ENCODE data around the genes CEACAM4 and GSK3A.

DNA sequence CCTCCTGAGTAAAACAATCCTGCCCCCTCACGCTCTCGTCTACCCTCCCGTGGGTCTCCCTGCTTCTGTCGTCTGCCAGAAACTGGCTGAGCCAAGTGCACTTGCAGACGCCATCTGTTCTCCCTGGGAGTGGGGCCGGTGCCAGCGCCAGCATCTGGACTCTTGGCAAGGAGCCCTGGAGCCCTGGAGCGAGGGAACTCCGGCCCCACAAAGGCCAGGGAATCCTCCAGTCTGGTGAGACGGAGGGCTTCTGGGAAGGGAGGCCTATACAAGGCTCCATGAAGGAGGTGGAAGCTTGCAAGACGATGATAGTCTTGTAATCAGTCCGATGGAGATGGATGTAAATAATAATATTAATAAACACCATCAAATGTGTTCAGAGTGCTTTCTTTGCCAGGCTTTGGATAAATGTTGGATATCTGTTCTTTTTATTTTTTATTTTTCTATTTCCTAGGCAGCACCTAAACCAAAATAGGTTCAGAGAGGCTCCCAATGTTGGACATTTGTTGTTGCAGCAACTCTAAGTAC is 2.2 kb upstream of the TMEM91 start:
- PRO-cap: no peak
- RAMPAGE, long total RNA, 4 experiments: no peak in any of the 4 experiments

DNA sequence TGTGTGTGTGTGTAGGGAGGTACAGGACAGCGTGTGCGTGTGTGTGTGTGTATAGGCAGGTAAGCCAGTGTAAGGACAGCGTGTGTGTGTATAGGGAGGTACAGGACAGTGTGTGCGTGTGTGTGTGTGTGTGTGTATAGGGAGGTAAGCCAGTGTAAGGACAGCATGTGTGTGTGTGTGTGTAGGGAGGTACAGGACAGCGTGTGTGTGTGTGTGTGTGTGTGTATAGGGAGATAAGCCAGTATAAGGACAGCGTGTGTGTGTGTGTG is 5.2 kb upstream of the B3GNT8 start:
- PRO-cap: no peak
- RAMPAGE, long total RNA, 4 experiments: no peak in any of the 4 experiments

GRCh38 chr19:41626813-41627336 is at the start of gene CEACAM4:
TSS of gene CEACAM4 (minus strand) at chr19:41627074.
- PRO-cap: unidirectional peak, minus-strand start at chr19:41627074
- RAMPAGE, long total RNA, 4 experiments: no peak in any of the 4 experiments

GRCh38 chr19:41774131-41775060 is 19.1 kb downstream of the CEACAM6 start:
- PRO-cap: no peak
- RAMPAGE, long total RNA, 4 experiments: no peak in any of the 4 experiments

DNA sequence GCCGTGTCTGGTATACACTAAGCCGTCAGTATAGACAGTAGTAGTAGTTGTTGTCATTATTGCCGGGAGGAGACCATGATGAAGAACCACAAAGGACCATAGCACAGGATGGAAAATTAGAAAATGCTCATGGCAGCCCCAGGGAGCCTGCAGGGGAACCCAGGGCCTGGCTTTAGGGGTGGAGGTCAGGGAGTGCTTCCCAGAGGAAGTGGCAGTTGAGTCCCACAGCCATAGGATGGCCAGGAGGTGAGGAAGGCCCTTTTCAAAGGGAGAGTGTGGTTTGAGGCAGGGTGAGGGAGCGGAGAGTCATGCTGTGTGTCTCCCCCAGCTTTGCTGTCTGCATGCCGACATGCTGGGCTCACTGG is 8.7 kb downstream of the ARHGEF1 start:
- PRO-cap: no peak
- RAMPAGE, long total RNA, 4 experiments: no peak in any of the 4 experiments

DNA sequence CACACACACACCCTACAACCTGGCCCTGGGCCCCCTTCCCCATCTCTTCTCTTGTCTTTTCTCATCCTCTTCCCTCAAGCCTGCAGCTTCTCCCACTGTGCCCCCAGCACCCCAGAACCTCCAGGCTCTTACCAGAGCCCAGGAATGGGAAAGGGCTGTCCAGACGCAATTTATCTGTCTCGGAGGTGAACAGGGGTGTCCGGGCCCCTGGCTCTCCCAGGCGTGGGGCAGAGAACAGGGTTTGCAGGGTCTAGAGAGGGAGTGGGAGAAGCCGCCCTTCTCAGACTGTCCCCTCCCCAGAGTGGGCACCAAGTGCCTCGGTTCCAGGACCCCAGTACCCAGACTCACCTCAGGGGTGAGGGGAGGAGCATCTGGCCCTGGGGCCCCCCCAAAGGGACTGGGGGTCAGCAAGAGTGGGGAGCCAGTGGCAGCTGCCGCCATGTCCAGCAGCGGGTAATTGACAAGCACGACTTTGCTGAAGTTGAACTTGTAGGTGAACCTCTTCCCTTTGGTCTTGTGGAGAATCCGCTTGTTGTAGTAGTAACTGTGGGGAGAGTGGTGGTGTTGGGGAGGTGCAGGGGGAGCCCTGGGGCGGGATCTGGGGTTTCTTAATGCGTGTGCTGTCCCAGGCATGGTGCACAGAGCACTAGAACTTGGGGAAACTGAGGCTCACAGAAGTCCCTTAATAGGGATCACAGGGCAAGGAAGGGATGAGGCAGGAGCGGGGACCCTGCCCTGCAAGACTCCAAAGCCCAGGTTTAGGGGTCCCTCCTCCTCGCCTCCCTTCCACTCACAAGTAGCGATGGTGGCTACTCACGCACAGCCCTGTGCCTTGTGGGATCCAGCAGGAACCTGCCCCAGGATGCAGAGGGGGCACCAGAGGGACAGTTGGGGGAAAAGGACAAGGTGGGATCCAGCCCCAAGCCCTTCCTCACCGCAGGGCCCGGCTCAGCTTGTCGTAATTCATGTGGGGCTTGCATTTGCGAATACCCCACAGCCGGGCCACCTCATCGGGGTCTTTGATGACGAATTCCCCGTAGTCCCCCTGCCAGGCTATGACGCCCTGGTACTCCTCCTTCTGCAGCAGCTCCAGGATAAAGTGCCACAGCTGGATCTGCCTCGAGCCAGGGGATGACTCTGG is 19.0 kb downstream of the ERFL start:
- PRO-cap: no peak
- RAMPAGE, long total RNA, 4 experiments: no peak in any of the 4 experiments

DNA sequence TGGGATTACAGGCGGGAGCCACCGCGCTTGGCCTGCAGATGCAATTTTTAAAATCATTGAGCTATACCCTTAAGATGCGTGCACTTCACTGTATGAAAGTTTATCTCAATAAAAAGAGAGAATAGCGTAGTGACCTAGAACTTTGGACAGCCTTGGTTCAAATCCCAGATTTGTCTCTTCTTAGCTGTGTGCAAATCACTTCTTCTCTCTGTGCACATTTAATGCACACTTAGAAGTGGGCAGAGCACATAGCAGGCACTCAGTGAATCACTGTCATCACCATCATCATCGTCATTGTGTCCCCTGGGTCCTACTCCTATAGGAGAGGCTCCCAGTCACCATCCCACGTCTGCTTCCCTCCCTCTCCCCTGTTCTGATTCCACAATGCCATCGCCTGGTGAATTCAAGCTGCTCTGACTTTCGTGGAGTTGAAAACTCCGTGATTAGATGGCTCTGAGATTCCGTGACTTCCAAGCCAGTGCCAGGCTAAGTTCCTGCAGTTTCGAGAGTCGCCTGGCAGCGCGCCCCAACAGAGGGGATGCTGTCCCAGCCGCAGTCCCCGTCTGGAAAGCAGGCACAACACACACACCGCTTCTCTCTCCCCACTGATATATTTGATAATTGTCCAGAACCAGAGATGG is 7.0 kb upstream of the RABAC1 start:
- PRO-cap: no peak
- RAMPAGE, long total RNA, 4 experiments: no peak in any of the 4 experiments

DNA sequence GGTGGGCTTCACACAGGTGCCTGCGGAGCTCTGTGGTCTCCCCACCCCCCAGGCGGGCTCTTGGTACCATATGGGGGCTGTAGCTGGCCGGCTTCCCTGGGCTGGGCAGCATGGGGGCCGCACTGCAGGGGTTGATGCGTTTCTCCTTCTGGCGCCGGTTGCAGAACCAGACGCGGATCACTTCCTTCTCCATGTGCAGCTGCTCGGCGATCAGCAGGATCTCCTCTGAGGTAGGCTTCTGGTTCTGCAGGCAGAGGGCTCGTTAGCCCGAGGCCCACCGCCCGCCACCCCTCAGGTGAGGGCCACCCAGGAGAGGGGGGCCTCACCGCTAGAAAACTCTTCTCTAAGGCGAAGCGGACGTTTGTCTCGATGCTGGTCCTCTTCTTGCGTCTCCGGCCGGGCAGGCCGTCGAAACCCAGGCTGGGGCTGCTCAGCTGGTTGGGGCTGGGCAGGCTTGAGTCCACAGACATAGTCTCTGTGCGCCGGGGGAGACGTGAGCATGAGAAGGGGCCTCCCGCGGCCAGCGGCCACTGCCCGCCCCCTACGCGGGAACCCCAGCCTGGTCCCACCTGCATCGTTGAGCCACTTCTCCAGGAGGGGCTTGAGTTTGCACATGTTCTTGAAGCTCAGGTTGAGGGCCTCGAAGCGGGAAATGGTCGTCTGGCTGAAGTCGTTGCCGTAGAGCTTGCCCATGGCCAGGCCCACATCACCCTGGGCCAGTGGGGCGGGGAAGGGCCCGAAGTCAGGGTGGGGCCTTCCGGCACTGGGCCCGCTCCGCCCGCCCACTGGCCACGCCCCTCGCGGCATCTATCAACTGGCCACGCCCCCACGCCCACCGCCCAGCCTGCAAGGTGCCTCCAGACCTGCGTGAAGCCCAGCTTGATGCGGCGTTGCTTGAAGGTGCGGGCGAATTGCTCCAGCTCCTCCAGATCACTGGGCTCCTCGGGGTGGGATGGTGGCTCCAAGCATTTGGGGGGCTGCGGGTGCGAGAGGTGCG is 19.6 kb downstream of the ZNF574 start:
- PRO-cap: no peak
- RAMPAGE, long total RNA, 4 experiments: no peak in any of the 4 experiments

- PRO-cap: no peak
- RAMPAGE, long total RNA, 4 experiments: no peak in any of the 4 experiments
These were observed 17.8 kb downstream of the POU2F2 start for GRCh38 chr19:42114410-42114953.

DNA sequence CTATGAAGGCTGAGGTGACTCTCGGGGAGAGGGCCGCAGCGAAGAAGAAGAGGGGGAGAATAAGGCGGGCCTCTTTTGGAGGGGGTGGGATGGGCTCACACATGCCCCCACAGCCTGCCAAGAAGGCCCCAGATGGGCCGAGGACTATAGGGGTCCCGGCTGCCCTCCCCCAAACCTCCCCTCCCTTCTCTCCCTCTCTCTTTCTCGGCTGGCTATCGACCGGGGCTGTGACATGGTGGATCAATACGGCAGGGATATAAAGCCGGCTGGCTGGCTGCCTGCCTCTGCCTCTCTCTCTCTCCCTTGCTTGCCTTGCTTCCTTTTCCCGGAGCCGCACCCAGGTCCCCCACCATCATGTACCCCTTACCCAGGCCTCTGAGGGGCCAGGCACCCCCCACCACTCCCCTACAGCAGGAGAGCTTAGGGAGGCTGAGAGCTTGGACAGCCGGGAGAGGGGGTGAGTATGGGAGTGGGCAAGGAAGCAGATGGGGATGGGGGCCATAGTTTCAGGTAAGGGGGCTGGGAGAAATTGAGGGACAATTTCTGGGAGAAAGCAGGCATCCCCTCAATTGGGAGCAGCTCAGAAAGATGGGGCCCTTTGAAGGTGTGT is 20.1 kb upstream of the POU2F2 start:
- PRO-cap: no peak
- RAMPAGE, long total RNA, 4 experiments: no peak in any of the 4 experiments

DNA sequence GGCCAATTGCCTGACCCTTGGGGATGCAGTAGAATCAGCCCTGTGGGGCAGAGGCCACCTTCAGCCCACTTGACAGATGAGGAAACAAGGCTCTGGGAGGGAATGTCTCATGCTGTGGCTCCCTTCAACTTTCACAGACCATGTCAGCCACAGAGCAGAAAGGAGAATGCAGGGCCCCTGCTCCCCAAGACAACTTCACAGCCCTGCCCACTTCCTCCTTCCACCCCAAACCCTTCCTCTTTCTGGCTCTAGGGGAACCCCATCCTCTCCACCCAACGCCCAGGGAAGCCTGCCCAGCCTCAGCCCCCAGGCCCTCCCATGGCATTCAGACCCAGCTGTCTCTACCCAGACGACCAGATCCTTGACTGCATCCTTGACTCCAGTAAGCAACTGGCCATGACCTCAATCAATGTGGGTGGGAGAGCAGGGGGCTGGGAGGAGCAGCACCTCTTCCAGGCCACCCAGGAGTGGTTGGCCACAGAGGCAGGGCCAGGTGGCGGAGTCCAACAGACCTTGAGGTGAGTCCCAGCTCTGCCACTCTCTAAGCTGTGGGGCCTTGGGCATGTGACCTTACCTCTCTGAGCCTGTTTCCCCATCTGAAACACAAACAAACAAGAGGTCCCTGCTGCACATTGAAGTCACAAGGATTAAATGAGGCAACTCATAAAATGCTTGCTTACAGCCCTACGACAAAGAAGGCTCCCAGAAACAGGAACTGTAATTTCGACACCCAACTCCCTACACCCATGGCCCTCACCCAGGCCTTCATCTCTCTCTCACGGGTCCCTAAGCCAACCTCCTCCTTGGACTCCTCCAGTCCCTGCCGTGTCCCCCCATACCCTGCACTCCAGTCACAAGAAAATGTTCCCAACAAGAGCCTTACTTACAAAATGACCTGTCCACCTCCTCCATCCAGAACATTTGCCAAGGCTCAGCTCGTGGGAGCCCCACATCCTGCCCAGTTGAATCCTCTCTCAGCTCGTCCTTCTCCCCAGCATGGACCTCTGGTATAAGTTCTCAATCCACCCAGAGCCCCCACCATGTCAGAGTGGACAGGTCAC is 15.7 kb downstream of the DEDD2 start:
- PRO-cap: no peak
- RAMPAGE, long total RNA, 4 experiments: no peak in any of the 4 experiments

DNA sequence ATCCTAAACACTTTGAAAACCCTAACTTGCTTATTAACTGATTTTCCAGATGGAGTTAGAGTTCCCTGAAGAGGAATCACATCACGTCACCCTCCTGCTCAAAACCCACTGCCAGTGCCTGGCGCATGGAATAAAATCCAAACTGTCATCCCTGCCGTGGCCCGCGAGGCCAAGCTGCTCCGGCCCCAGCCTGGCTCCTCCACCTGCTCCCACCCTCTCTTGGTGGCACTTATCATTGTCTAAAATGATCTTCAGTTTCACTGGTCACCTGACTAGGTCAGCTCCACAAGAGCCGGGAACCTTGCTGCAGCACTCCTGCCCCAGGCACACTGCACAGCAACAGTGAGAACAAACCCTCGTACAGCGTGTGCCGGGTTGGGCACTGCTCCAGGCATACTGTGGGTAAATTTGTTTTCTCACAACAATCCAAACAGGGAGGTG is 9.0 kb downstream of the DEDD2 start:
- PRO-cap: no peak
- RAMPAGE, long total RNA, 4 experiments: start-site peak on the minus strand in 1 of 4 experiments, centred at position 318 of the sequence, 6 reads per replicate

DNA sequence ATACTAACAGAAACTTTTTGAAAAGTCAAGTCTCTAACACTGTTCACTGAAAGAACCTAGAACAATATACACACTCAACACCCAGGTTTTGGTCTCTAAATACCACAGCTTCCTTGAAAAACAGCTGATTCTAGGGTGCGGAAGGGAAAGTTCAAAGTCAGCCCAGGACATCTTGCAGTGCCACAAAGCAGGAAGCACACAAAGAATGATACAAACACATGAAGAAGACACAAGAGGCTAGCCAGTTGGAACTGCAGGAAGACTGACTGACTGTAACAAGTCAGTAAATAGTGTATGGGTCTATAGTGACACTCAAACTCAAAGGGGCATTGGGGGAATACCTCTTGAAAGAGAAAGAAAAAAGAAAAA is 4.6 kb downstream of the DEDD2 start:
- PRO-cap: no peak
- RAMPAGE, long total RNA, 4 experiments: no peak in any of the 4 experiments

GRCh38 chr19:42224806-42225723 is 5.0 kb downstream of the ZNF526 start:
- PRO-cap: no peak
- RAMPAGE, long total RNA, 4 experiments: start-site peak on the plus strand in 1 of 4 experiments, at chr19:42224824-42224924 at its widest, 13 reads per replicate

DNA sequence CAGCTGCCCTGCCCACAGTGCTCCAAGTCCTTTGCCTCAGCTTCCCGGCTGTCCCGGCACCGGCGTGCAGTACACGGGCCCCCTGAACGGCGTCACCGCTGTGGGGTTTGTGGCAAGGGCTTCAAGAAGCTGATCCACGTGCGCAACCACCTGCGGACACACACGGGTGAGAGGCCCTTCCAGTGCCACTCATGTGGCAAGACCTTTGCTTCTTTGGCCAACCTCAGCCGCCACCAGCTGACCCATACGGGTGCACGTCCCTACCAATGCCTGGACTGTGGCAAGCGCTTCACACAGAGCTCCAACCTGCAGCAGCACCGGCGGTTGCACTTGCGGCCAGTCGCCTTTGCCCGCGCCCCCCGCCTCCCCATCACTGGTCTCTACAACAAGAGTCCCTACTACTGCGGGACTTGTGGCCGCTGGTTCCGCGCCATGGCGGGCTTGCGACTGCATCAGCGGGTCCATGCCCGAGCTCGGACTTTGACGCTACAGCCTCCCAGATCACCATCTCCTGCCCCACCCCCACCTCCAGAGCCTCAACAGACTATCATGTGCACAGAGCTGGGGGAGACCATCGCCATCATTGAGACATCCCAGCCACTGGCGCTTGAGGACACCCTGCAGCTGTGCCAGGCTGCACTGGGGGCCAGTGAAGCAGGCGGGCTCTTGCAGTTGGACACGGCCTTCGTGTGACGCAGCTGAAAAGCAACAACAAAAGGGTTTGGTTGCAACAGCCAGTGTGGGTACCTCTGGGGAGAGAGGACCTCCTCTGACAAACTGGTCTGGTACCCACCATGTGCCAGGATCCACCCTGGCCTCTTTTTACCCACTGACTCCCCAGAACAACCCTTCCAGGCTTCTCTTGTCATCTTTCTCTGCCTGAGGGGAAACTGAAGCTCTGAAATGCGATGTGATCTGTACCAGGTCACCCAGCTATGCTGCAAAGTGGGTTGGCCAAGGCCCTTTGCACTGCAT is 5.9 kb downstream of the ZNF526 start:
- PRO-cap: no peak
- RAMPAGE, long total RNA, 4 experiments: start-site peak on the plus strand in 1 of 4 experiments, centred at position 646 of the sequence, 10 reads per replicate

- PRO-cap: bidirectional peak, plus-strand start at chr19:42242737, minus-strand start at chr19:42242568; bidirectional peak, plus-strand start at chr19:42243332, minus-strand start at chr19:42243112
- RAMPAGE, long total RNA, 4 experiments: no peak in any of the 4 experiments
These were observed at the start of gene GSK3A for GRCh38 chr19:42242479-42243404. TSS of gene GSK3A (minus strand) at chr19:42242602.

DNA sequence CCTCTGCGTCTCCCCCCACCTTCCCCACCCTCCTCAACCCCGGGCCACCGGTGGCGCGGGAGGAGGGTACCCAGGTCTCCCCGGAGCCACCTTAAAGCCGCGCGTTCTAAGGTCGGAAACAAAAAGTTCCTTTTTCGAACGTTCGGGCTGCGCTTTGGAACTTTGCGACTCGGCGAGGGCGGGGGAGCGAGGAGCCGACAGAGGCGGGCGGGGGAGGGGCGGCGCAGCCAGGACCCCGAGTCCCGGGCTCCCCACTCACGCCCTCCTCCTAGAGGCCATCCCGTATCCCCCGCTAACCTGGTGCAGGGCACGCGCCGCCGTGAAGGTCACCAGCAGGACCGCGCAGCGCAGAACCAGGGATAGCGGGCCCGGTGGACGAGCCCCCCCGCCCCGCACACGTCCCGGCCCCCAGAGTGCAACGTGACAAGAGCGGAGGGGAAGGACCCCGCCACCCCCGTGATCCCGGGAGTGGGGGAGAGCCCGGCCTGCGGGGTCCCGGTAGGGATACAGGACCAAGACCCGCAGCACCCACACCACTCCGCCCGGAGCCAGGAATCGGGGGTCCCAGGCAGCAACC is 600 bp downstream of the ERF start:
- PRO-cap: bidirectional peak, plus-strand start at position 200 of the sequence, minus-strand start at position 108 of the sequence; unidirectional peak, minus-strand start at position 357 of the sequence
- RAMPAGE, long total RNA, 4 experiments: no peak in any of the 4 experiments

DNA sequence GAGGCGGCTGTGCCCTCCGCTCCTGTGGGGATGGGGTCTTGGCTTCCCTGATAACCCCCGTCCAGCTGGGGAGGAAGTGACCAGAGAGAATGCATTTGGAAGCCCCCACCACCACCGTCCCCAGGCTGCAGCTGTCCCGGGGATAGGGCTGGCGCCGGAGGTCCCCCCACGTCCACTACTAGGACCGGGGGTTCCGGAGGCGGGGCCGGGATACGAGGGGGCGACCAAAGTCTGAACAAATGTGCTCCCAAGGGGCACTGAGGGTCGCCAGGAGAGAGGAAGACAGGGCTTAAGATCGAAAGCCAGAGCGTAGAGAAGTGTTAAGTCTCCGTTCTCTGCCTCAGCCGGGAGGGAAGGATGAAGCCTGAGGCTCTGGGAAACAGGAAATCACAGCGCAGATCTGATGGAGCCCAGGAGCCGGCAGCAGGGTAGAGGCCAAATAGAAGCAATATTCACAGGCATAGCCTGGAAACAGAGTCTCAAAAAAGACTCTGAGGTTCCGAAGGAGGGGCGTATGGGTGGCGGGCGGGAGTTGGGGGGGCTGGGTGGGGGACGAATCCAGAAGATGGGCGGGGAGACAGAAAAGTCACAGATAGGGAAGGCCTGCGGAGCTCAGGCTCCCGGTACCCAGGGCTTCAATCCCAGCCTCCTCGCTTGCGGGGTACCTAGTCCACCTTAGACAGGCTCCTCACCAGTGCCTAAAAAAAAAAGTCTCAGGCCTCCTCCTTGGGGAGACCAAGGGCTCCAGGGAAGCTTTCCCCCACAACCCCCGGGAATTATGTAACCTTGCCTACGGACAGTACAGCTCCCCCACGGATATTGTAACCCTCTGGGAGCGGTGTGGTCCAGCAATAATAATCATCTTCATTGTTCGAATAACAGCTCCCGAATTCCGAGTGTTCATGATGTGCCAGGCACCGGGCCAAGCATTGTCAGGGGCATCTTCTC is 1.1 kb upstream of the ERF start:
- PRO-cap: no peak
- RAMPAGE, long total RNA, 4 experiments: no peak in any of the 4 experiments

DNA sequence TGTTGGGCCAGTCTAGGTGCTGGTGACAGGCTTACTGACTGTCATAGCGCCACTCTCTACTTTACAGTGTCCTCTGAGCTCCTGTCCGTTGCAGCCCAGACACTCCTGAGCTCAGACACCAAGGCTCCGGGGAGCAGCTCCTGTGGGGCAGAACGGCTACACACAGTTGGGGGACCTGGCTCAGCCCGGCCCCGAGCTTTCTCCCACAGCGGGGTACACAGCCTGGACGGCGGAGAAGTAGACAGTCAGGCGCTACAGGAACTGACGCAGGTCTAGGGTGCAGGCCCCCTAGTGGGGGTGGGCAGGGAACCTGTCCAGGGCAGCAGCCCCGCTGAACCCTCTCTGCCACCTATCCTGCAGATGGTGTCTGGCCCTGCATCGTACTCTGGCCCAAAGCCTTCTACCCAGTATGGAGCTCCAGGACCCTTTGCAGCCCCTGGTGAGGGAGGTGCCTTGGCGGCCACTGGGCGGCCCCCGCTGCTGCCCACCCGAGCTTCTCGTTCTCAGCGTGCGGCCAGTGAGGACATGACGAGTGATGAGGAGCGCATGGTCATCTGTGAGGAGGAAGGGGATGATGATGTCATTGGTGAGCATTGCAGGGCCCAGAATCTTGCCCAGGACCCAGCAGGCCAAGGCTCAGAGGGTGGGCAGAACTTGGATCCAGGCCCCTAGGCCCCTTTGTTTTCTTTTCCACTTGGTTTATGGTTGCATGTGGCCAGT is 13.0 kb upstream of the PRR19 start:
- PRO-cap: no peak
- RAMPAGE, long total RNA, 4 experiments: no peak in any of the 4 experiments

GRCh38 chr19:42292532-42293428 is 9.2 kb upstream of the PRR19 start:
- PRO-cap: no peak
- RAMPAGE, long total RNA, 4 experiments: no peak in any of the 4 experiments

All from suprapubic skin (tissue), 4 donors.